ENCODE data around the gene PLCXD1.

DNA sequence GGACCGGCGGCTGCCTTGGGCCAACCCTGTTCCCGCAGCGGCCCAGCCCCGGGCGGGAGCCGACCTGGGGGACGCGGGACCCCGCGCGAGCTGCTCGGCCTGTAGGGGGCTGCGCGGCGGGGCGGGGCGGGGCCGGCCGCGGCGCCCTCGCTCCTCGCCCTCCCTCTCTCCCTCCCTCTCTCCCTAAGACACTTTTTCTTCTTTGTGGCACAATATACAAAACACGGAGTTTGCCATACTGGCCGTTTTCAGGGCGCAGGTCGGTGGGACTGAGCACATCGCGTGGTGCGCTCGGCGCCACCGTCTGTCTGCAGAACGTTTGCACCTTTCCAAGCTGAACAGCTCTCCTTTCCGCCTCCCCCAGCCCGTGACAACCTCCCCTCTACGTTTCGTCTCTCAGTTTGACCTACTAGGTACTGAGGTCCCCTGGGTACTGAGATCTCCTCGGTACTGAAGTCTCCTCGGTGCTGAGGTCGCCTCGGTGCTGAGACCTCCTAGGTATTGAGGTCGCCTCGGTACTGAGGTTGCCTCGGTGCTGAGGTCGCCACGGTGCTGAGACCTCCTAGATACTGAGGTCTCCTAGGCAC is 261.2 kb upstream of the PLCXD1 start:
- CAGE, long polyA plus RNA, result no peak
- RRBS, result 2% methylated on average over 11 of the region's 48 CpGs

DNA sequence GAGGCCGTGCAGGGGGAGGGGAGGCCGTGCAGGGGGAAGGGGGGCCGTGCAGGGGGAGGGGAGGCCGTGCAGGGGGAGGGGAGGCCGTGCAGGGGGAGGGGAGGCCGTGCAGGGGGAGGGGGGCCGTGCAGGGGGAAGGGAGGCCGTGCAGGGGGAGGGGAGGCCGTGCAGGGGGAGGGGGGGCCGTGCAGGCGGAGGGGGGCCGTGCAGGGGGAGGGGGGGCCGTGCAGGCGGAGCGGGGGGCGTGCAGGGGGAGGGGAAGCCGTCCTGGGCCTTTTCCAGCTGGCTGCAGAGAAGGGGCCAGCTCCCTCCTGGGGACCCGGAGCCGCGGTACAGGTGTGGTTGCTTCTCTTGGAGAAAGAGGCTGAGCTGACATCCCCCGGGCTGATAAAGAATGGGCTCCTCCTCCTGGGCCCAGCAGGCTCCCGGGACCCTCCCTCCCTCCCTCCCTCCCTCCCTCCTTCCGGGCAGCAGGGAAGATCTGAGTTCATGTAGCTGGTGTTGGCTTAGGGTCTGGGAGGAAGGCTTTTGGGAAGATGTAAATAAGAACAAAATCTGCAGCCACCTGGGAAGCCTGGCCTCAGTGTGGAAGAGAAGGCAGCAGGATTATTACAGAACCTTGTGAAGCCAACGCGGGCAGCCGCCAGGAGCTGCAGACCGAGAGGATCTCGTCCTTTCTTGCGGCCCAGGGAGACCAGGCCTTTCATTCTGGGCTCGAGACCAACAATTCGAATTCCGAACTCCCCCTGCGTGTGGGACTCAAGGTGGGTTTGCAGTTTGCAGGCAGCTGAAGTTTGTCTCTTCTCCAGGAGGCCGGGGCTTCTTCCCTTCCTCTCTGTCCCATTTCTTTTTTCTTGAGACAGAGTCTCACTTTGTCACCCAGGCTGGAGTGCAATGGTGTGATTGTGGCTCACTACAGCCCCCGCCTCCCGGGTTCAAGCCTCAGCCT is at the start of gene PLCXD1:
Gene PLCXD1, plus strand, starts transcription at position 461 of the 949 bp plus-strand sequence.
- CAGE, long polyA plus RNA, result start-site peak on the plus strand centred at position 483 of the sequence, 44 bp wide, 6 and 11 reads in 2 replicates
- RRBS, result 7% methylated on average over 4 of the region's 36 CpGs

DNA sequence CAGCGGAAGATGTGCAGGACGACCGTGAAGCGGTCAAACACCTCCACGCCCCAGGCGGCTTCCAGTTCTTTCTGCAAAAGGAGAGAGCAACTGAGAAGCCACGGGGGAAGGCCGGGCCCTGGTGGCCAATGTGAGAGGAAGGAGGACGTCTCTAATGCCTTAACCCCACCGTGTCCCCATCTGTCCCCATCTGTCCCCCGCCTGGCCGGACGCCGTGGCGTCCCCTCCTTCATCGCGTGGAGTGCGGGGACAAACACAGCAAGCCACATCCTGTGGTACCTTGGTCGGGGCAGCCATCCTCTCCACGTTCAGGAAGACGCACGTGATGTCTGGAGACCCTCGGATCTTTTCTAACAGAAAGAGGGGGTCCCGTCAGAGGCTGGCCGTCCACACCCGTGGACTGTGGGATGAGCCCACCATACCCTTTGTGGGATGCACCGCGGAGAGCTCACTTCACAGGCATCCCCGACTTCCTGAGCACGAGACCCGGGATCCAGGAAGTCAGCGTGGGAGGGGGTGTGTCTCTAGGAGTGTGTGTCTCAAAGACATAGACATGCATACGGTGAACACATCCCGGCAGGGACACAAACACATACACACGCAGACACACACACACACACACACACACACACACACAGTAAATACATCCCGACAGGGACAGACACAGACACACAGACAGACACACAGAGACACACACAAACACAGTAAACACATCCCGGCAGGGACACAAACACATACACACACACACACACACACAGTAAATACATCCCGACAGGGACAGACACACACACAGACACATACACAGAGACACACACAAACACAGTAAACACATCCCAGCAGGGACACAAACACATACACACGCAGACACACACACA is 3.4 kb downstream of the GTPBP6 start:
- CAGE, long polyA plus RNA, result no peak
- RRBS, result no CpG with 5 or more reads among the region's 39 CpGs

- CAGE, long polyA plus RNA, result no peak
- RRBS, result no CpG with 5 or more reads among the region's 63 CpGs
Measured at GRCh38 chrX:316743-317826, 1.5 kb downstream of the GTPBP6 start.

GRCh38 chrX:323784-324554 is 5.4 kb upstream of the GTPBP6 start:
- CAGE, long polyA plus RNA, result no peak
- RRBS, result no CpG with 5 or more reads among the region's 33 CpGs

- CAGE, long polyA plus RNA, result no peak
- RRBS, result 4% methylated on average over 4 of the region's 30 CpGs
Measured at GRCh38 chrX:374568-375220, 12.0 kb downstream of the PPP2R3B start.

- CAGE, long polyA plus RNA, result no peak
- RRBS, result 17% methylated on average over 1 of the region's 18 CpGs
Measured at GRCh38 chrX:435178-435615, 48.5 kb upstream of the PPP2R3B start.

DNA sequence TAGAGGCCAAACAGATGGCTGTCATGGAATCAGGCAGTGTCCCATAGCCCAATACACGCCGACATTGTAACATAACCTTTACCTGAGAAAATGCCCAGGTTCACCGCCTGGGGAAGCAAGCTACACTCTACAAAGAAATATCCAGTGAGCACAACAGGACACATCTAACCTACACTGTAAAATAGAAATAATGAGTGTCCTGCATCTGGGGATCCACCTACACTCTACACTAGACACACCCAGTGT is 242.2 kb downstream of the CRLF2 start:
- CAGE, long polyA plus RNA, result no peak
- RRBS, result no CpG with 5 or more reads among the region's 3 CpGs

- CAGE, long polyA plus RNA, result no peak
- RRBS, result 13% methylated on average over 7 of the region's 16 CpGs
Measured at GRCh38 chrX:973106-973427, 239.4 kb downstream of the CRLF2 start.

DNA sequence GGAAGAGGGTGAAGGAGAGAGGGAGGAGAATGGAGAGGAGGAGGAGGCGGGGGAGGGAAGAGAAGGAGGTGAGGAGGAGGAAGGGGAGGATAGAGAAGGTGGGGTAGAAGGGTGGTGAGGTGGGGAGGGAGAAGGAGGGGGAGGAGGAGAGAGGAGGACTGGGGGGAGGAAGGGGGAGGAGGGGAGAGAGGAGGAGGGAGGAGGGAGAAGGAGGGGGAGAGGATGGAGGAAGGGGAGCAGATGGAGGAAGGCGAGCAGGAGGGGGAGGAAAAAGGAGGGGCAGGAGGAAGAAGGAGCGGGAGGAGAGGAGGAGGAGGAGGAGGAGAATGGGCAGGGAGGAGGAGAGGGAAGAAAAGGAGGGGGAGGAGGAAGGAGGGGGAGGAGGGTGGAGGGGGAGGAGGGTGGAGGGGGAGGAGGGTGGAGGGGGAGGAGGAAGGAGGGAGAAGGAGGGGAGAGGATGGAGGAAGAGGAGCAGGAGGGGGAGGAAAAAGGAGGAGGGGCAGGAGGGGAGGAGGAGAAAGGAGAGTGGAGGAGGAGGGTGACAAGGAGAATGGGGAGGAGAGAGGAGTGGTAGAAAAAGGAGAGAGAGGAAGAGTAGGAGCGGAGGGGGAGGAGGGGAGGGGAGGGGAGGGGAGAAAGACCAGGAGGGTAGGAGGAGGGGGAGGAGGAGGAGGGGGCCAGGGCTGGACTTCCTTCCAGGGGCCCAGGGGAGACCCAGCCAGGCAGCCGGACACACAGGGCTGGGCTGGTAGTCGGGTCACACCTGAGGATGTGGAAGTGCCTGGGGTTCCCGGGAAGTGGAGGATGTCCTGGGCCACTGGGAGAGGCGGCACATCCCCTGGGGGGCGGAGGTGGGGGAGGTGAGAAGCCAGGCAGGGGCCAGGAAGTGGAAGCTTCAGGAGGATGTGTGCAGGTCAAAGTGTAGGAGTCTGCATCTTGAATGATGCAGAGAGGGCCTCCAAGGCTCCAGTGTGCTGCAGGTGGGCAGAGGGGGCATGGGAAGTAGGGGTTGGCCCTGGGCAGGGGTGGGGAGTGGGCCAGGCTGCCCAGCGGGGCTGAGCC is 18.6 kb downstream of the IL3RA start:
- CAGE, long polyA plus RNA, result no peak
- RRBS, result 26% methylated on average over 3 of the region's 10 CpGs

DNA sequence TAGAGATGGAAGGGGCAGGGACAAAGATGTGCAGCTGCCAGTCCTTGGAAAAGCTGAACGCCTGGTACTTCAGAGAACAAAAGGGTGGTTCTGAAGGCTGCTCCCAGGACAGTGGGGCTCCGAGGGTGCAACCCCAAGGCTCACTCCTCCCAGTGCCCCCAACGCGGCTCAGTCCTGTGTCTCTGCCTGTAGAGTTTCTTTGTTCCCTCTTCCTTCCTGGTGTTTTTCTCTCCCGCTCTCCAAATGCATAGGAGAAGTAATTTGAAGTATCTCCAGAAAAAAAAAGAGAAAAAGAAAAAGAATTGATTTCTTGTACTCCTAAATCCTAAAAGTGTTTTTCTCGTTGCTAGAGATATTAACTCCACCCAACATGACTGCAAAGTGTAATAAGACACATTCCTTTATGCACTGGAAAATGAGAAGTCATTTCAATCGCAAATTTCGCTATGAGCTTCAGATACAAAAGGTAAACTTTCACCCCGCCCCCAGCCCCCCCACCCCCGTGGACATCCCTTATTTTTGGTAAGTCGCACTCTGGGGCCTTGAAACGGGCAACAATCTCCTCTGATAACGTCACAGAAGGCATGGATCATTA is 19.4 kb downstream of the IL3RA start:
- CAGE, long polyA plus RNA, result no peak
- RRBS, result no CpG with 5 or more reads among the region's 13 CpGs

GRCh38 chrX:1386971-1387493 is 4.9 kb downstream of the SLC25A6 start:
- CAGE, long polyA plus RNA, result no peak
- RRBS, result 97% methylated on average over 15 of the region's 38 CpGs

- CAGE, long polyA plus RNA, result no peak
- RRBS, result no CpG with 5 or more reads among the region's 13 CpGs
Measured at GRCh38 chrX:1443273-1443503, 9.5 kb downstream of the ASMTL start.

- CAGE, long polyA plus RNA, result no peak
- RRBS, result 2% methylated on average over 7 of the region's 11 CpGs
Measured at GRCh38 chrX:1452445-1452739, 317 bp downstream of the ASMTL start.

GRCh38 chrX:1493307-1493878 is 40.7 kb upstream of the ASMTL start:
- CAGE, long polyA plus RNA, result no peak
- RRBS, result no CpG with 5 or more reads among the region's 18 CpGs

DNA sequence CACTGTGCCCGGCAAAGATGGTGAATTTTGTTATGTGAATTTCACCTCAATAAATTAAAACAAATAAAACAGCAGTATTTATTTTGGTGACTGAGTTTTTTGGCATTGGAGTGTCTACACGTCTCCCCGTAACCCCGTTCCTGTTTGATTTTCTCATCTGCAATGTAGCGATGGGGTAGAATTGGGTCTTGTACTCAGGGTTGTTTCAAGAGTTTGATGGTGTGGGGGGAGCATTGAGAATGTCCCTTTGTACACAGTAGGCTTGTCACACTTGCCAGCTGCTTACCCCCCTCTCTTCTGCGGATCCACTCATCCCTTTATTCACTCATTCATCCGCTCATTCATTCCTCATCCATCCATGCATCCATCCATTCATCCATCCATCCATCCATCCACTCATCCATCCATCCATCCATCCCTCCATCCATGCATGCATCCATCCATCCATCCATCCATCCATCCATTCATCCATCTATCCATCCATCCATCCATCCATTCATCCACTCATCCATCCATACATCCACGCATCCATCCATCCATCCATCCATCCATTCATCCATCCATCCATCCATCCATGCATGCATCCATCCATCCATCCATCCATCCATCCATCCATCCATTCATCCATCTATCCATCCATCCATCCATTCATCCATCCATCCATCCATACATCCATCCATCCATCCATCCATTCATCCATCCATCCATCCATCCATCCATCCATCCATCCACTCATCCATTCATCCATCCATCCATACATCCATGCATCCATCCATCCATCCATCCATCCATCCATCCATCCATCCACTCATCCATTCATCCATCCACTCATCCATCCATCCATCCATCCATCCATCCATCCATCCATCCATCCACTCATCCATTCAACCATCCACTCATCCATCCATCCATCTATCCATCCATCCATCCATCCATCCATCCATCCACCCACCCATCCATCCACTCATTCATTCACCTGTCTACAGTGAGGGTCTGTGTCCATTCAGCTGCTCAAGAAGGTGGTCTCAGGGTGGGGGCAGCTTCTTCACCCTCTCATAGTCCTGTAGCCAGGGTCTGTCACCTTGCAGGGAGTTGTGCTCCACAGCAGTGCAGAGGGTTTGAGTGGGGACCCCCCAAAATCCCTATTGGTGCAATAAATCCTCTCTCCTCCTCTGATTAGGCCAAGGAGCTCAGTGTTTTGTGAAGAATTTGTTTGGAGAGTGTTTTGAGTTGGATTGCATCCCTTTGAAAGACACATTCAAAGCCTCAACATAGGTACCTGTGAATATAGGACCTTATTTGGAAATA is 12.6 kb downstream of the P2RY8 start:
- CAGE, long polyA plus RNA, result no peak
- RRBS, result no CpG with 5 or more reads among the region's 8 CpGs

- CAGE, long polyA plus RNA, result no peak
- RRBS, result no CpG with 5 or more reads among the region's 9 CpGs
Measured at GRCh38 chrX:2137684-2138619, 362.8 kb downstream of the DHRSX start.

GRCh38 chrX:2462689-2463200 is 38.0 kb downstream of the DHRSX start:
- CAGE, long polyA plus RNA, result no peak
- RRBS, result no CpG with 5 or more reads among the region's 5 CpGs

- CAGE, long polyA plus RNA, result no peak
- RRBS, result 11% methylated on average over 14 of the region's 30 CpGs
Measured at GRCh38 chrX:2486539-2487203, 14.1 kb downstream of the DHRSX start.

DNA sequence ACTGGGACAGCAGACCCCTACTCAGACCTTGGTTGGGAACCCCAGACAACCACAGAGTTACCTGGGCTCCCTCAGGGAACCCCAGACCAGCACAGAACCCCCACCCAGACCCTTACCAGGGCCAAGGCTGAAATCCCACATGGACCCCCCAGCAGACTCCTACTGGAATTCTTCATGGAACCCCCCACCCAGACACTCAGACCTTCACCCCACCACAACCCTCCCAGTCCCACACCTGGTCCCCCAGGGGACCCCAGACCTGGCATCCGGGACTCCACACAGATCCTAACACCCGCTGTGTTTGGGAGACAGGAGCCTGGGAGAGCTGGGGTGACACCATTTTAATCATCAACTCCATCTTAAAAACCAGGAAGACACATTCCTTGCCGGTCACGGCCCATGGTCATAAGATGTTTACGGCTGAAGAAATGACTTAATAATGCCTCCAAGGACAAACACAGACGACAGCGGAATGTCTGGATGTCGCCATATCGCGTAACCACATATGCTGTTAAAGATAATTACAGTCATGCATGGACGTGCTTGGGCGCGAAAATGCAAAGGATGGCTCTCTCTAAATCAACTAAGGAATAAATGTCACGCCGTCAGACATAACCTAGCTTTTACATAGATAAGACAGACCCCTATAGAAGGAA is 1.9 kb upstream of the DHRSX start:
- CAGE, long polyA plus RNA, result no peak
- RRBS, result 26% methylated on average over 3 of the region's 15 CpGs